Frontal cortex (tissue), 2 donors: ENCODE measurements around the gene PLSCR1.

GRCh38 chr3:141877012-141877792 lies 759 bp downstream of the ATP1B3 start:
- RAMPAGE, long total RNA, result no peak

GRCh38 chr3:141878218-141878890 lies 1.9 kb downstream of the ATP1B3 start:
- RAMPAGE, long total RNA, result no peak

GRCh38 chr3:141920602-141921024 lies 44.2 kb downstream of the ATP1B3 start:
- RAMPAGE, long total RNA, result no peak

DNA sequence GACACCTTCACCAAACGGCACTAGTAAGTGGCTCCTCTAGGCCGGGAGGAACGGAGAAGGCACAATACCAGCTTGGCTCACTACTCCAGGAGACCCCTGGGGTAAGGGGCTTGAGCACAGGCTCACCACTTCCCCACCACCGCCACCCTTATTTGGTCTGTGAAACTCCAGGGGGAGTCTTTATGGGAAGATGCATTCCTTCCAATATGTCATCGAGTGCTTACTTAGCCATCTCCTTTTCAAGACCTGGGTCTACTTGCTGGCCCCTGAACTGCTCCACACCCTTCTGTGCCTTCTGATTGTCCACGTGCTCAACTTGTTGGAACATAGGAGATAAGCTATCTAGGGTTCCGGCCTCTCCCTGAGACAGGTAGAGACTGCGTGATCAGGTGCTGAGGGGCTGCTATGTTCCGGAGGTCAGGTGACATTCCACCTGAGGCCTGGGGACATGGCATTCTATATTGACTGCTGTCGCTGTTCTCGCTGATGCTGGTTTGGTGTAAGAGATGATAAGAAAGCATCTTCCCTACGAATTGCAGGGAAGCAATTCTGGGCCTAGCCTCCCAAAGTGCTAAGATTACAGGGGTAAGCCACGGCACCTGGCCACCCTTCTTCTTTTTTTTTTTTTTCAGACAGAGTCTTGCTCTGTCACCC lies 65.5 kb downstream of the ATP1B3 start:
- RAMPAGE, long total RNA, result no peak

DNA sequence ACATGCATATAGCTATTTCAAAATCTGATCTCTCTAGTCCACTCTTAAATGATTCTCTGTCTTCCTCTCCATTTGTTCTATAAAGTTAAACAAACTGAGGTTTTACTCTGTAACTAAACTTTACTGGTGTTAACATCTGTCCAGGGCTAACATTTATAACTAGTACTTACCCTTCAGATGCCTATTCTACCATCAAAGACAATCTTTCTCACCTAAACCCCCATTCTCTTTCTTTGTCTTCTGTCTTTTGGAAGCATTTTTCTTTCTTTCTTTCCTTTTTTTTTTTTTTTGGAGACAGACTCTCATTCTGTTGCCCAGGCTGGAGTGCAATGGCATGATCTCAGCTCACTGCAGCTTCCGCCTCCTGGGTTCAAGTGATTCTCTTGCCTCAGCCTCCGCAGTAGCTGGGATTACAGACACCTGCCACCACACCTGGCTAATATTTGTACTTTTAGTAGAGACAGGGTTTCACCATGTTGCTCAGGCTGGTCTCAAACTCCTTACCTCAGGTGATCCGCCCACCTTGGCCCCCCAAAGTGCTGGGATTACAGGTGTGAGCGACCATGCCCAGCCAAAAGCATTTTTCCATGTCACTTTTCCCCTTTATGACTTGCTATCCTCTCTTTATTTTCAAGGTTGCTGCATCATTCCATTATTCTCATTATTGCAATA lies 58.9 kb downstream of the TFDP2 start:
- RAMPAGE, long total RNA, result no peak

- RAMPAGE, long total RNA, result no peak
These were observed 2.0 kb downstream of the XRN1 start for GRCh38 chr3:142445628-142446433.

DNA sequence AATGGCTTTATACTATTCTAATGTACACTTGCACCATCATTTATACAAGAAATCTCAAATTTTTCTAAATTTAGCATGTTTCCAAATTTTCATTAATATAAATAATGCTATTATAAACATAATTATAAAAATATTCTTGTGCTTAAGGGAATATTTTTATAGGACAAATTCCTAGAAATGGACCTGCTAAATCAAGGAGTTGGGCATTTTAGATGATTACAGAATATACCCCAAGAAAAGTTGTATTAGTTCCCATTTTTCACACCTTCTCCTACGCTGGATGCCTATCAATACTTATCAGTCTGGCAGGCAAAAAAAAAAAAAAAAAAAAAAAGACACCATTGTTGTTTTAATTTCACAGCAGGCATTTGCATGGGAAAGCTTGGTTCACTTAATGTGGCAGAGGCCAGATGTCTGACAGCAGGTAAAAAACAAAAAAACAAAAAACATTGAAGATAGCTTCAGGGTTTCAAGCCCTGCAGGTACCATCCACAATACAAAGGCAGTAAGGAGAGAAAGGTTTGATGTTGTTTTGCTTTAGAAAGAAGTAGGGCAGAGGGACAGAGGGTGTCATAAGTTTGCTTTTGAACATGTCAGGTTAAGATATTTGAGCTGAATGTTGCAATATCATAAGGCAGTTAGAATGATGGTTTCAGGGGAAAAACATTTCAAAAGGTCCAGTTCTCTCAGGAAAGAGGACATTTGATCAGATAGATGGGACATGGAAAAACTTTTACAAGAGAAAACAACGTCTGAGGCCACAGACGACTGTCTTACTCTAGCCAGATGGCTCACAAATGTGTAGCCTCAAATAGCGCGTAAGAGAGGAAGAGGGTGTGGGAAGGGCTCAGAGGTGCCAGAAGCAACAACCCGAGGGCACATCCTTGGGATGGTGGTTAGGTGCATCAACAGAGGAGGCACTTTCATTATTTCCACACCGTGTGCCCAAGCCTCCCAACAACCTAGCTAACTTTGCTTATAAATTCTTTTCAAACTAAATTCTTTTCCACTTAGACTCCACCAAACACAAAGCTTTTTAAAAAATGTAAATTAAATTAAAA lies 25.8 kb downstream of the PCOLCE2 start:
- RAMPAGE, long total RNA, result no peak

DNA sequence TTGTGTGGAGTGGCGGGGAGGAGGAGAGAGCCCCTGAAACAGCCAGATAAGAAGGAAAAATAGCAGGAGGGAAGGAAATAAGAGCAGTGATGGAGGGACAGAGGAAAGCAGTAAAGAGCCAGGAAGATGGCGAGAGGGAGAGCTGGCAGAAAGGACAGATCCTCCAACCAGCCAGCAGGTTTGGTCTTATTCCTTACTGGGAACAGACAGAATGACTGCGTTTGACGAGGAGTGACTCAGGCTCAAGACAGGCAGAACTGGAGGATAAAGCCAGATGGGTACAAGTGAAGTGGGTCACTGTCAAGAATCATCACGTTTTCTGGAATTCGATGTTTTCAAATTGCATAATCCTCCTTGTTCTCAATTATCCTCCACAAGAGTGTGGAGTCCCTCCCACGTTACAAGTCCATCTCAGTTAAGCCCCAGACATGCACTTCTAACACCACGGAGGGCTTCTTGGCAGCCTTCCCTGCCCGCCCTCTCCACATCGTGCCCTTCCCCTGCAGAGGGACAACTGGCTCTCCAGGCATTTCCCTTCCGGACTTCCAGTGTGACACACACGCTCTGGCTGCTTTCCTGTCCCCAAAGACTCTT lies 183.1 kb downstream of the CHST2 start:
- RAMPAGE, long total RNA, result no peak

- RAMPAGE, long total RNA, result no peak
These were observed 1.4 kb downstream of the PLOD2 start for GRCh38 chr3:146159677-146159946.

GRCh38 chr3:146339264-146339595 lies 88.3 kb upstream of the PLSCR4 start:
- RAMPAGE, long total RNA, result no peak

DNA sequence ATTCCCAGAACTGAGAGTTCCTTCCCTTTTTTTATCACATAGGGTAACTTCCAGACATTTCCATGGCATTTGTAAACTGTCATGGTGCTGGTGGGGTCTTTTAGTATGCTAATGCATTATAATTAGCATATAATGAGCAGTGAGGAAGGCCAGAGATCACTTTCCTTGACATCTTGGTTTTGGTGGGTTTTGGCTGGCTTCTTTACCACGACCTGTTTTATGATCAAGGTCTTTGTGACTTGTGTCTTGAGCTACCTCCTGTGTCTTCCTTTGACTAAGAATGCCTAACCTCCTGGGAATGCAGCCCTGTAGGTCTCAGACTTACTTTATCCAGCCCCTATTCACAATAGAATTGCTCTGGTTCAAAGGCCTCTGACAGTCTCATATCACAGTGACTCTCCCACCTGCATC lies 35.4 kb upstream of the PLSCR2 start:
- RAMPAGE, long total RNA, result no peak

GRCh38 chr3:146510005-146510511 lies 34.3 kb downstream of the PLSCR1 start:
- RAMPAGE, long total RNA, result no peak

GRCh38 chr3:146542940-146543362 lies 1.5 kb downstream of the PLSCR1 start:
- RAMPAGE, long total RNA, result no peak

- RAMPAGE, long total RNA, result start-site peak on the minus strand at chr3:146544547-146544733, 460 and 23 reads in 2 replicates
These were observed at the start of gene PLSCR1 for GRCh38 chr3:146544101-146545116. Gene PLSCR1 (minus strand): TSS chr3:146544607.

GRCh38 chr3:147370895-147371832 lies 35.2 kb downstream of the ZIC4 start:
- RAMPAGE, long total RNA, result no peak

GRCh38 chr3:147398206-147398789 lies 8.0 kb downstream of the ZIC4 start:
- RAMPAGE, long total RNA, result no peak

DNA sequence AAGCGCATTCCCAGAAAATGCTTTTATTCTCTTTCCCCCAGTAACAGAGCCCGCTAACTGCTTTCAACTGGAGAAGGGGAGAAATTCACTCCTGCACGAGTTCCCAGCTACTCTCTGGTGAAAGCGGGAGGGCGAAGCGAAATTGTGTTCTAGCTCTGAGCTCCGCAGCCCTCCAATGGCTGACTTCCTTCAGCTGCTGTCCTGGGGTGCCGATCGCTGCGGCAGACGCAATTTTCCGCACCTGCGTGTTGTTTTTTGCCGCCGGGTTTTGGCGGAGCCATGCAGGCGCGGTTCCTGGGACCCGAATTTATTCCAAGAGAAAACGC lies 14.0 kb downstream of the ZIC1 start:
- RAMPAGE, long total RNA, result no peak

GRCh38 chr3:147713831-147714030 lies 304.6 kb downstream of the ZIC1 start:
- RAMPAGE, long total RNA, result no peak

DNA sequence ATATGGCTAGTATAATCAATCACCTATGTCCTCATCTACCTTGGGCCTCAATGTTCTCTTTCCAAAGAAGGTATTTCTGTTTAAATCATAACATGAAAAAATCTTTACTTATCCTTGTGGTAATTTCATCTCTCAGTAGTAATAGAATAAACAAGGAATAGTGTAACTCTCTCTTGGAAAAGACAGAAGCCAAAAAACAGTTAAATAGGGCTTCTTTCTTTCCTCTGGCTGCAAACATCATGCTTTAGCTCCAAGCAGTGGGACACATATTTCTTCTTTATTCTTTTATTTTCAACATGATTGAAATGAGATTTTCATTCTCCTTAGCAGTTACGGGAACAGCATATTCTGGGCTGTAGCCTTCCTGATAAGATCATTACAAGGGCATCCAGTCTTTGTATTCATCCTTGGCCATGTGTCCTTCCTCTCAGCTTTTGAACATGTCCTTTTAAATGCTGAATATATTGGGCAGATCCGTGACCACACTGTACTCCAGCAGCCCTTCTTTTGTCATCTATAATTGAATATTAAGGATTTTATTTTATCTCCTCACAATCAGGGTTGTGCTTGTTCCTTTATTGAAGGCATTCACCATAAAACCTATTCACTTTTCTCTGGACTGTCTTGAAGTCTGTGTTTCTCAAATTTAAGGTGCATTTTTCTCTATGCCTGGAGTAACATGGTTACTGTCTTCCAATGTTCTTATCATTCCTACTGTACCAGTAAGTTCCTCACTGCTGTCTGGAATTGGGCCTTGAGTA lies 3.2 kb downstream of the CPB1 start:
- RAMPAGE, long total RNA, result no peak

DNA sequence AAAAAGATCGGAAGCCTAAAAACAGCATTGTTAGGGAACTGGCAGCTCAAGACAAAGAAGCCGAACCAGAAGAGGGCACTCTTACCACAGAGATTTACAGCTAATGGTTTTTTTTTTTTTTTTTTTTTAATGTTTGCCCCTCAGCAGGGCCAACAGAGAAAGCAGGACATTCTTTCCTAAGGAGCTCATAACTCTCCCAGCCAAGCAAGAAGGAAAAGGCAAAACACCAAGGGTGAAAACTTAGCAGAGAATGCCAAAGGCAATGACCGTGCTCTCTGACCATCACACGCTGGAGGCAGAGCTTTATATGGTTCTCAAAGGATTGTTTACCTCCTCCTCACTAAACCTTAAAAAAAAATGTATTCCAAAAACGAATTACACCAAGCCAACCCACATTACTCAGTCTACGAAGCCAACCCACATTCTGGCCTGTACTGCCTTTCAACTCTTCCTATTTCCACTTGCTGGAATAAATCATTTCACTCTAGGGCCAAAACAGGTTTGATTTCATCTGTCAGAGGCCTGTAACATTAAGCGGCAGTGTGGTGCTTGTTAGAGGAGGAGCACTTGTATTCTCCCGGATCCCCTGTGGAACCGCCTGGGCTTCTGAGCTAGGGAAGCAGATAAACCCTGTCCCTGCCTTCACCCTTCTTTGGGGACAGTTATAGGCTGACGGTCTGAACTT lies 35.6 kb upstream of the GYG1 start:
- RAMPAGE, long total RNA, result no peak